Myometrial cell (primary cell): ENCODE results near the gene OR2B6.

GRCh38 chr6:27547471-27548149, 74.7 kb upstream of the ZNF184 start:
- RAMPAGE, long total RNA: no peak

- RAMPAGE, long total RNA: no peak
These were observed 93.2 kb upstream of the ZNF184 start for GRCh38 chr6:27565634-27566909.

DNA sequence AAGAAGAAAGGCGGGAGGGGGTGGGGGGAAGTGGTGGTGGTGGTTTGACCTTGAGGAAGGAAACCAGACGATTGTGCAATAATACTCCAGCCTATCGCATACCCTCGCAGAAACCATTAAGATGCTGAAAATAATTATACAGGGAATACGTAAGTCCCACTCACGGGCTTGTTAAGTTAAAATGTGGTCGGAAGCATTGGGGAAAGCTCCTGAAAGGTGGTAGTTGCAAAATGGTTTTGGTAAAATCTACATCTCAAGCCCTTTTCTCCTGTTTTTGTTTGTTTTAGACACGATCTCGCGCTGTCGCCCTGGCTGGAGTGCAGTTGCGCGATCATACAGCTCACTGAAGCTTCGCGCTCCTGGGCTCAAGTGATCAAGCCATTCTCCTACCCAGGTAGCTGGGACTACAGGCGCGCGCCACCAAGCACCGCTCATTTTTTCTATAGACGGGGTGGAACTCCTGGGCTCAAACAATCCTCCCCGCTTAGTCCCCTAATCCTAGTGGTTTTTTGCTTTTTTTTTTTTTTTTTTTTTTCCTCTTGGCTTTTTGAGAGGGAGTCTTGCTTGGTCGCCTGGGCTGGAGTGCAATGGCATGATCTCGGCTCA, 128.9 kb upstream of the ZNF184 start:
- RAMPAGE, long total RNA: no peak

GRCh38 chr6:27684433-27685053, 123.2 kb downstream of the H2BC13 start:
- RAMPAGE, long total RNA: no peak

GRCh38 chr6:27687129-27687410, 120.7 kb downstream of the H2BC13 start:
- RAMPAGE, long total RNA: no peak

DNA sequence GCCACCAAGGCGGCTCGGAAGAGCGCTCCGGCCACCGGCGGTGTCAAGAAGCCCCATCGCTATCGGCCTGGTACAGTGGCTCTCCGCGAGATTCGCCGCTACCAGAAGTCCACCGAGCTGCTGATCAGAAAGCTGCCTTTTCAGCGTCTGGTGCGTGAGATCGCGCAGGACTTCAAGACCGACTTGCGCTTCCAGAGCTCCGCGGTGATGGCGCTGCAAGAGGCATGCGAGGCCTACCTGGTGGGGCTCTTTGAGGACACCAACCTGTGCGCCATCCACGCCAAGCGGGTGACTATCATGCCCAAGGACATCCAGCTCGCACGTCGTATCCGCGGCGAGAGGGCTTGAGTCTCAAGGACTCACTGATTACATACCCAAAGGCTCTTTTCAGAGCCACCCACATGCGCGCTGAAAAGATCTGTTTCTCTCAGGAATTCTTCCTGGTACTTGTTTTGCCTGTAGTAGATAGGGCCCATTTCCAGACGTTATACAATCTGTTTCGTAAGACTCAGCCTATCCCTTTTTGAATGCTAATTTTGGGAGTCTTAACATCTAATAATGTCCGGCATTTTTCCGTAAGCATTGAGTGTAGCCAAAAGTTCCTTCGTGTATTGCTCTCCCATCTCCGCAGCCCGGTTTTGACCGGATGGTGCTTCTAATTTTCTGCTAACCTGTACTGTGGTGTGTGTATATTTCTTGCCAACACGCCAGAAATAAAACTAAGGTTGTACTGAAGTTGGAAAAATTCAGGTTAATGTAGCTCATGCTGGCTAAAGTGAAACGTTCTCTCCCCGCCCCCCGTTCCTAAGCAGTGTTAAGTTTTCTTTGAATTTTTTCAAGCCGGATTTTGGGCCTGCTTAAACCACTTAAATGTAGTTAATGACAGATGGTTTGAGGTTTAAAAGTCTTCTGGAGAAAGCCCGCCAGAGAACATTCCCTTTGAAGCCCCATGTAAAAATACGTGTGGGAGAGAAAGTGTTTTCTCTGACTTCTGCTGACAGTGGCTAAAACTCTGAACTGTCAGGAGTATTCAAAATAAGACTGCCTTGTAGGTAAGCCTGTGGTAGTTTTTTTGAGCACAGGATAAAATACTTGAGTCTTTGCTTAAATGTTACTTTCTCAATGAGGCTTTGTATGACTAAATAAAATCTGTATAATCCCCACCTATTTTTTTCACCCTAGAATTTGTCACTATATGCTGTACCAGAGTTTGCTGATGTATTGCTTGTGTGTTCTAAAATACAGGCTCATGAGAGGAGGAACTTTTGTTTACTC, 723 bp downstream of the H3C10 start:
- RAMPAGE, long total RNA: no peak

DNA sequence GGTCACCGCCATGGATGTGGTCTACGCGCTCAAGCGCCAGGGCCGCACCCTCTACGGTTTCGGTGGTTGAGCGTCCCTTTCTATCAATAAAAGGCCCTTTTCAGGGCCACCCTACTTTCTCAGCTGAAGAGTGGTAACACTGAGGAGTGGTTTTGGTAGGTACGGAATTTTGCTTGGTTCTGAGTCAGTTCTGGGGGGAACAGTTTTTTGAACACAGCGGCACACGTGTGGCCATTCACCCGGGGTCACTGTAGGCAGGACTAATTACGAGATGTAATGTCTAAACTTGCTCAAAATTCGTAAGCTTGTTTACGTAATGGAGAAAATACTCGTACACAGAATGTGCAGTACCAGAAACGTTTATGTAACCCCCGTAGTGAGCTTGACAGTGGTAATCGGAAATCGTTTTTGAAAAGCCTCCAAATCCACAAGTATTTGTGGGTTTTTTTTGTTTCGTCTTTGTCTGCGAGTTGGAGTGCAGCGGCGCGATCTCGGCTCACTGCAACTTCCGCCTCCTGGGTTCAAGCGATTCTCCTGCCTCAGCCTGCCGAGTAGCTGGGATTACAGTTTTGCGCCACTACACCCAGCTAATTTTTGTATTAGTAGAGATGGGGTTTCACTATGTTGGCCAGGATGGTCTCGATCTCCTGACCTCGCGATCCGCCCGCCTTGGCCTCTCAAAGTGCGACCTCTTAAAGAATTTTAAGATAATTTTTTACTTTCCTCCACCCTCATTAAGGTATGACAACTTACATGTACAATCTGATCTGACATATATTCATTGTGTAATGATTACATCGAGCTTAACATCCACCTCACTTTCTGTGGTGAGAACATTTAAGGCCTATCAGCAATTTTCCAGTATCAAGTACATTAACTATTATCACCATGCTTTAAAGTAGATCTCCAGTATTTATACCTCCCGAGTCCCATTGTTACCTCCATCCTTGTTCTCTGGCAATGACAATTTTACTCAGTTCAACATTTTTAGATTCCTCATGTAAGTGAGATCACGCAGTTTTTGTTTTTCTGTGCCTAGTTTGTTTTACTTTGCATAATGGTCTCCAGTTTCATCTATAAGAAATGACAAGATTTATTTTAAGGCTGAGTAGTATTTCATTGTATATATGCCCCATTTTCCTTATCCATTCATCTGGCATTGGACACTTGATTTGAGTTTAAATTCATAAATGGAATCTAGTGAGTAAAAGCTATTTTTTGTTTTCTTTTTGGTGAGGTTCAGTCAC, 898 bp downstream of the H4C11 start:
- RAMPAGE, long total RNA: no peak

DNA sequence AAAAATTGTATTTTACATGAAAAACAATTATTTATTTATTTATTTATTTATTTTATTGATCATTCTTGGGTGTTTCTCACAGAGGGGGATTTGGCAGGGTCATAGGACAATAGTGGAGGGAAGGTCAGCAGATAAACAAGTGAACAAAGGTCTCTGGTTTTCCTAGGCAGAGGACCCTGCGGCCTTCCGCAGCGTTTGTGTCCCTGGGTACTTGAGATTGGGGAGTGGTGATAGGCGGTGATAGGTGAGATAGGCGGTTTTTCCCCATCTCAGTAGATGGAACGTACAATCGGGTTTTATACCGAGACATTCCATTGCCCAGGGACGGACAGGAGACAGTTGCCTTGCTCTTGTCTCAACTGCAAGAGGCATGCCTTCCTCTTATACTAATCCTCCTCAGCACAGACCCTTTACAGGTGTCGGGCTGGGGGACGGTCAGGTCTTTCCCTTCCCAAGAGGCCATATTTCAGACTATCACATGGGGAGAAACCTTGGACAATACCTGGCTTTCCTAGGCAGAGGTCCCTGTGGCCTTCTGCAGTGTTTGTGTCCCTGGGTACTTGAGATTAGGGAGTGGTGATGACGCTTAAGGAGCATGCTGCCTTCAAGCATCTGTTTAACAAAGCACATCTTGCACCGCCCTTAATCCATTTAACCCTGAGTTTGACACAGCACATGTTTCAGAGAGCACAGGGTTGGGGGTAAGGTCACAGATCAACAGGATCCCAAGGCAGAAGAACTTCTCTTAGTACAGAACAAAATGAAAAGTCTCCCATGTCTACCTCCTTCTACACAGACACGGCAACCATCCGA, 2.1 kb downstream of the H4C11 start:
- RAMPAGE, long total RNA: no peak

- RAMPAGE, long total RNA: no peak
These were observed 825 bp upstream of the H3C12 start for GRCh38 chr6:27891442-27891860.

- RAMPAGE, long total RNA: no peak
These were observed at the start of gene OR2B6 for GRCh38 chr6:27956943-27958073. Gene OR2B6, plus strand, starts transcription at chr6:27957241.

GRCh38 chr6:28080663-28081852, 690 bp downstream of the ZNF165 start:
- RAMPAGE, long total RNA: start-site peak on the minus strand at chr6:28080853-28080881, 25 and 32 reads in 2 replicates

DNA sequence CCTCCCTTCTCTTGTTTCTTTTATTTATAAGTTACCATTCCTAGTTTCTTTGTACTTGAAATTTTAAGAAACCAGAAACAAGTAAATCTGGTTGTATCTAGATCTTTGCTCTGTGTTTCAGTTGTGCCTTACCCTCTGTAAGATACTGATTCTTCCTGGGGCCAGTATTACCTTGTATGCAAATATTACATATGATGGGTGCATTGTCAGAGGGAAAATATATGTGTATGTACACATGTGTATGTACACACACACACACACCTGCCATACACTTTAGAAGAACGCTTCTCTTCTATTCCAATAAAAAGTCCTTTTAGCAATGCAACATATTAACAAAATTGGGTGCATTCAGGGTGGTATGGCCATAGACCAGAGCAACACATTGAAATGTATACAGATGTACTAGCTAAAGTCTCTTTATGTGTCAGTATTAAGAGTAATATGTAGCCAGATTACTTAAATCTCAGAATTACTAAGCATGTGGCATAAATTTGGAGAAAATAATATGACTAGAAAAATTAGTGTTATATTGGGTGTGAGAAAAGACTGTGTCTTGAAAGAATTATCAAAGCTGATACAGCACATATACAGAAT, 14.3 kb downstream of the ZKSCAN8 start:
- RAMPAGE, long total RNA: no peak

GRCh38 chr6:28589629-28590624, 2.8 kb upstream of the SCAND3 start:
- RAMPAGE, long total RNA: no peak

- RAMPAGE, long total RNA: no peak
These were observed 47.6 kb upstream of the SCAND3 start for GRCh38 chr6:28634618-28635221.

GRCh38 chr6:28747146-28748326, 160.4 kb upstream of the SCAND3 start:
- RAMPAGE, long total RNA: no peak

GRCh38 chr6:28817088-28817613, 106.6 kb downstream of the TRIM27 start:
- RAMPAGE, long total RNA: no peak

- RAMPAGE, long total RNA: no peak
These were observed 57.3 kb downstream of the TRIM27 start for GRCh38 chr6:28866181-28867114.

- RAMPAGE, long total RNA: no peak
These were observed 1.4 kb downstream of the TRIM27 start for GRCh38 chr6:28922477-28922642.

GRCh38 chr6:28958610-28959341, 35.0 kb upstream of the TRIM27 start:
- RAMPAGE, long total RNA: no peak

GRCh38 chr6:28980718-28981440, 24.2 kb downstream of the ZNF311 start:
- RAMPAGE, long total RNA: no peak